Ovary (tissue), 7 donors: ENCODE data around the genes MT1F and HERPUD1.

- PRO-cap, 7 experiments, result no peak in any of the 7 experiments
- RAMPAGE, long total RNA, 2 experiments, result no peak in any of the 2 experiments
Measured at GRCh38 chr16:56345025-56346191, 79.9 kb downstream of the AMFR start.

GRCh38 chr16:56404676-56405213 lies 20.6 kb downstream of the AMFR start:
- PRO-cap, 7 experiments, result no peak in any of the 7 experiments
- RAMPAGE, long total RNA, 2 experiments, result no peak in any of the 2 experiments

GRCh38 chr16:56480705-56481488 lies 29.5 kb downstream of the OGFOD1 start:
- PRO-cap, 7 experiments, result no peak in any of the 7 experiments
- RAMPAGE, long total RNA, 2 experiments, result no peak in any of the 2 experiments

DNA sequence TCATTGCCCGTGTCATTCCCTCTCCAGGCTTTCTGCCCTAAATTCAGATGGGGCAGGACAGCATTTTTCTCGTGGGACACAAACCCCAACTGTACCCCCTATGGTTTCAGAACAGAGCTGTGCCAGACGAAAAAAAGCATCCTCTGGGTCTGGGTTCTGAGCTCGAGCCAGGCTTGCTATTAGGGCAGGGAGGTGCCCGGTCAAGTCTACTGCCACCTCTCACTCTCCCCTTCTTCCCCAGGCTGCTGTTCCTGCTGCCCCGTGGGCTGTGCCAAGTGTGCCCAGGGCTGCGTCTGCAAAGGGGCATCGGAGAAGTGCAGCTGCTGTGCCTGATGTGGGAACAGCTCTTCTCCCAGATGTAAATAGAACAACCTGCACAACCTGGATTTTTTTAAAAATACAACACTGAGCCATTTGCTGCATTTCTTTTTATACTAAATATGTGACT lies 1.1 kb downstream of the MT1E start:
- PRO-cap, 7 experiments, result no peak in any of the 7 experiments
- RAMPAGE, long total RNA, 2 experiments, result no peak in any of the 2 experiments

DNA sequence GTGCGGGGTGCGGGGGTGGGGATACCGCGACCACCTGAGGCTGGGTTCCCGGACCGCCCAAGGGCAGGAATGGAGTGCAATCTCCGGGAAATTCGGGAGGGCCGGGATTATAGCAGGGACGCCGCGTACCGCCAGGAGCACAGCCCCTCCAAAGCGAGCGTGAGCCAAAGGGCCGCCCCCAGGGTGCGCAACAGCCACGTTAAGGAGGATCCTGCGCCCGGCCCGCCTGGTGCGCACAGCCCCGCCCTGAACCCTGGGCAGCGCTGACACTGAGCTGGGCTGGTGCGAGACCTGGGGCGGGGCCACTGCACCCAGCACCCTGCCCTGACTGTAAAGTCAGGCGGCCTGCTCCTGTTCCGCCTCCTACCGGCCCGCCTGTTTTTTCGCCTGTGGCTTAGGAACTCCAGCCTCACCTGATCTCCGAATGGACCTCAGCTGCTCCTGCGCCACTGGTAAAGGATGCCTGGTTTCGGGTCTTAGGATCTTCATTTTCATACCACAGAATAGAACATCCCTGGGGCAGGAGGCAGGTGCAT lies 4.9 kb downstream of the MT1A start:
- PRO-cap, 7 experiments, result peak in 1 of 7 experiments; most common plus-strand start position 167 of the sequence (in 1); most common minus-strand start position 255 of the sequence (in 1)
- RAMPAGE, long total RNA, 2 experiments, result start-site peak on the plus strand in 2 of 2 experiments, centred at positions 166 to 352 of the sequence, 5 to 192 reads per replicate

DNA sequence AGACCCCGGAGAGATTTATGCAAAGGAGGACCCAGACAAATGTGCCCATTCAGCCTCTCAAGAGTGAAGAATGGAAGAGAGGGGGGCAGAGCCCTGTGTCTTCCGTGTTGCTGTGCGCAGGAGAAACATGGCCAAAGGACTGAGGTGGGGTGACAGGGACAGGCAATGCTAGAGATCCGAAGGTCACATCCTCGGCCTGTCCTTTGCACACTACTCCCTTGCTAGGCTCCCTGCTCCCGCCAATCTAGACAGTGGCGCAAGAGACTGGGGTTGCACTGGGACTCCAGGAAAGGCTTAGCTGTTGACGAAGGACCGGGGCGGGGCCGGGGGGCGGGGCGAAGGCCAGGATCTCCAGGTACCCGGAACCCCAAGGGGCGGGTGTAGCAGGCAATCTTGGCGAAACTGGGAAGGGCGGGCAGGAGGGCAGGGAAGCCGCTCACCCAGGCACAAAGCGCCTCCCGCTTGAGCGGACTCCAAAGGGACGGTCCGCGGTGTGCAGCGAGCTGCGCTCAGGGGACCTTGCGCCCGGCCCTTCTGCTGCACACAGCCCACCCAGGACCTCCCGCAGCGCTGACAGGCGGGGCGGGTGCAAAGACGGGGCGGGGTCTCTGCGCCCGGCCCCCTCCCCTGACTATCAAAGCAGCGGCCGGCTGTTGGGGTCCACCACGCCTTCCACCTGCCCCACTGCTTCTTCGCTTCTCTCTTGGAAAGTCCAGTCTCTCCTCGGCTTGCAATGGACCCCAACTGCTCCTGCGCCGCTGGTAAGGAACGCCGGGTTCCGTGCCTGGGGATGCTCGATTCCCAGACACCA lies at the start of gene MT1F:
TSS of gene MT1F (plus strand) at position 634 of the 811 bp plus-strand sequence.
- PRO-cap, 7 experiments, result peak in 2 of 7 experiments; most common plus-strand start position 396 of the sequence (in 1); most common minus-strand start position 243 of the sequence (in 1)
- RAMPAGE, long total RNA, 2 experiments, result start-site peak on the plus strand in 1 of 2 experiments, centred at positions 421 to 649 of the sequence, 81 to 309 reads per replicate

- PRO-cap, 7 experiments, result no peak in any of the 7 experiments
- RAMPAGE, long total RNA, 2 experiments, result no peak in any of the 2 experiments
Measured at GRCh38 chr16:56728915-56729334, 1.0 kb upstream of the NUP93 start.

- PRO-cap, 7 experiments, result no peak in any of the 7 experiments
- RAMPAGE, long total RNA, 2 experiments, result no peak in any of the 2 experiments
Measured at GRCh38 chr16:56814649-56815264, 50.2 kb upstream of the SLC12A3 start.

DNA sequence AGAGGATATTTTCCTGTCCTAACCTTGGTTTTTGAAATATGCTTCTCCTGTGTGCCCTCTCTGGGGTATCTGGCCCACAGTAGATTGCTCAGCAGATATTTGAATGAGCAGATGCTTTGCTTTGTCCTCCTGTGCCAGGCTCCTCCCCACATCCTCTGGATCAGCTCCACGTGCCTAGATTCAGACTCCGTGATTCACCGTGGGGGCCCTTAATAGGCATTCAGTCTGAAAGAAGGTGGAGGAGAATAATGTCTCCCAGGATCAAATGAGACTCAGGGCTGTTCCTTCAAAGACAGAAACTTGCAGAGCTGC lies 16.1 kb upstream of the SLC12A3 start:
- PRO-cap, 7 experiments, result peak in 1 of 7 experiments; most common plus-strand start position 219 of the sequence (in 1)
- RAMPAGE, long total RNA, 2 experiments, result no peak in any of the 2 experiments

- PRO-cap, 7 experiments, result no peak in any of the 7 experiments
- RAMPAGE, long total RNA, 2 experiments, result no peak in any of the 2 experiments
Measured at GRCh38 chr16:56872800-56873284, 7.8 kb downstream of the SLC12A3 start.

DNA sequence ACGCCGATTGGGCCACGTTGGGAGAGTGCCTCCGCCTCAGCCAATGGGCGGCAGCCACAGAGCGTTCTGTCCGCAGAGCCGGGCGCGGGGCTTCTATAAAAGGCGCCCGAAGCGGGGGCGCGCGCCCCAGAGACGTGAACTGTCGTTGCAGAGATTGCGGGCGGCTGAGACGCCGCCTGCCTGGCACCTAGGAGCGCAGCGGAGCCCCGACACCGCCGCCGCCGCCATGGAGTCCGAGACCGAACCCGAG lies at the start of gene HERPUD1:
TSS of gene HERPUD1 (plus strand) at position 124 of the 250 bp plus-strand sequence.
- PRO-cap, 7 experiments, result peak in 7 of 7 experiments; most common plus-strand start position 142 of the sequence (in 5)
- RAMPAGE, long total RNA, 2 experiments, result start-site peak on the plus strand in 1 of 2 experiments, centred at position 129 of the sequence, 314 reads per replicate

- PRO-cap, 7 experiments, result no peak in any of the 7 experiments
- RAMPAGE, long total RNA, 2 experiments, result no peak in any of the 2 experiments
Measured at GRCh38 chr16:57152141-57152458, 33.7 kb downstream of the PSME3IP1 start.

GRCh38 chr16:57304011-57304656 lies 19.7 kb upstream of the PLLP start:
- PRO-cap, 7 experiments, result peak in 2 of 7 experiments; most common plus-strand start chr16:57304349 (in 1); most common minus-strand start chr16:57304198 (in 1)
- RAMPAGE, long total RNA, 2 experiments, result no peak in any of the 2 experiments

GRCh38 chr16:57379224-57380009 lies 7.1 kb downstream of the CX3CL1 start:
- PRO-cap, 7 experiments, result no peak in any of the 7 experiments
- RAMPAGE, long total RNA, 2 experiments, result no peak in any of the 2 experiments

GRCh38 chr16:57450688-57451275 lies 3.5 kb downstream of the COQ9 start:
- PRO-cap, 7 experiments, result no peak in any of the 7 experiments
- RAMPAGE, long total RNA, 2 experiments, result no peak in any of the 2 experiments

DNA sequence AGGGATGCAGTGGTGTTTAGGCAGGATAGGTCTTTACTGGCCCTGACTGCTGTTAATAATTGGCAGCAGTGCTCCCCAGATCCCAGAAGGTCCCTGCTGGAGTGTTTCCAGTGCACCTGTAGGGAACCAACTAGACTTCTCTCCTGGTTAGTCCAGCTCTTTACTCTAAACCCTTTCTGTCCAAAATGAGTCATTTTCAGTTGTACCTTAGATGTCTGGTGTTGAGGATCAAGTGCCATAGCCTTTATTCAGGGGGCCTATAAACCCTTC lies 8.7 kb downstream of the POLR2C start:
- PRO-cap, 7 experiments, result no peak in any of the 7 experiments
- RAMPAGE, long total RNA, 2 experiments, result no peak in any of the 2 experiments

DNA sequence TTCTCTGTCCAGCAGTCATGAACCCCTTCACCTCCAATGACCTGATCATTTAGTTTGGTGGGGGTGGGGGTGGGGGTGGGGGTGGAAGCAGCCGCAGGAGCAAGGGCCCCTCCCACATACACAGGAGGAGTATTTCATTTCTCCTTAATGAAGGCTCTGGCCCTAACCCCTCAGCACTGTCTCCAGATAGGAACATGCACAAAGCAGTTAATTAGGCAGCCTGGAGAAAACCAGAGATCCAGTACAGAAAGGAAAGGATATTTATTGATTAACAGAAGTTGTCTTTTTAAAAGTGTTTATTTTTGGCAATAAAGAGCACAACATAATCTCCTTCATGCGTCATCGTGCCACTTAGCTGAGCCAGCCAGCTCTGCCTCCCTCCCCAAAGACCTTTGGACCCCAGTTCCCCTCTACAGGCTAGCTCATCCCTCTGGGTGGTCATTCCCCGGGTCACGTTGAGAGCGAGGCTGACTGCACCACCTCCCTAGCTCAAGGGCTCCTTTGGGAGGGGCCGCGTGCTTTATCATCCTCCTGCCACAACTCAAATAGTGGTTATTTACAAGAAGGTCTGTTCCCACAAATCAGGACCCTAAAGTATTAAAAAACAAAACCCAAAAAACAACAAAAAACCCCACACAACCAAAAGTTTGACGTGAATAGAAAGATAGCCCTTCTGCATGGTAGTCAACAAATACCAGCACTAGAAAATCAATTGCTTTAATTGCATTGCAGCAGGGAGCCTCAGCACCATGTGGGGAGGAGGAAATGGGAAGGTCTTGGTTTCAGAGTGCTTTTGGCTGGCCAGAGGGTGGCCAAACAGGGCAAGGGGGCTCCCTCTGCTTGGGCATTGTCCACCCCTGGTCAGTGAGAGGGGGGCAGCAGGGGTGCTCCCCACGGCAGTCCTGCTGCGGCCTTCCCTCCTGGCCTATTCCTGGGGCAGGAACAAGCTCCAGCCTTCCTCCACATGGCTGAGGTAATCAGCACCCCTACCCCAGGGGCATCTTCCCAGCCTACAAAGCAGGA lies 9.5 kb downstream of the POLR2C start:
- PRO-cap, 7 experiments, result peak in 1 of 7 experiments; most common plus-strand start position 441 of the sequence (in 1)
- RAMPAGE, long total RNA, 2 experiments, result no peak in any of the 2 experiments

DNA sequence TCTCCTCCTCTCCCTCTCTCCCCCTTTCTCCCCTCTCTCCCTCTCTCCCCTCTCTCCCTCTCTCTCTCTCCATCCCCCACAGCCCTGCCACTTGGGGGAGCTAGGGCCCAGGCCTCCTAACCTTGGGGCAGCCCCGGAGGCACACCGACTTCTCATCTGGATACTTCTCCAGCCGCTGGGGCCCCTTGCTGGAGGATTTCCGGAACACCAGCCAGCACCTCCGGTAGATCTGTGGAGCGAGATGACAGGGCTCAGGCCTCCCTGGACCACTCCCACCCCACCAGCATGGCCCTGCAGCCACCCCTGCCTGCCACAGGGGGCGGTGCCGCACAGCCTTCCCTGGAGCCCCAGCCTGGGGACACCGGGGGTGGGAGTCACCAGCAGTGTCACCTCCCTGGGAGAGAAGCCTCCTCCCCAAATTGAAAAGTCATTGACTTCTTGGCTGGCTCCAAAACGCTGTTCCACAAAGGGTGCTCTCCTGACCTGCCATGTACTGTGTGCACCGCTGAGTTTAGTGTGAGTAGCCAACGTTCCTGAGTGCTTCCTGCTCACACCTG lies 10.5 kb downstream of the DOK4 start:
- PRO-cap, 7 experiments, result no peak in any of the 7 experiments
- RAMPAGE, long total RNA, 2 experiments, result no peak in any of the 2 experiments

- PRO-cap, 7 experiments, result no peak in any of the 7 experiments
- RAMPAGE, long total RNA, 2 experiments, result no peak in any of the 2 experiments
Measured at GRCh38 chr16:57500740-57501351, 14.6 kb upstream of the DOK4 start.

DNA sequence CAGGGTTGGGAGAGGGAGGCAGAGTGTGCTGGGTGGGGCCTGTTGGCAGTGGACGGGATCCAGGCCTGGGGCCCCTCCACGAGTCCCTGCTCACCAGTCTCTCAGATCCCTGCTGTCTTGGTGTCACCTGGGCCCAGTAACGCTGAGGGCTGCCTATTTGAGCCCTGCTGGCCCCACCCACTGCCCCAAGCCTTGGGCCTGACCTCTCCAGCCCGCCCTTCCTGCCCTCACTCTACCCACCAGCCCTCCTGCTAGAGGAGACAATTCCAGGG lies 21.6 kb downstream of the CCDC102A start:
- PRO-cap, 7 experiments, result peak in 1 of 7 experiments; most common minus-strand start position 129 of the sequence (in 1)
- RAMPAGE, long total RNA, 2 experiments, result no peak in any of the 2 experiments